BJ (cell line): Measurements from ENCODE around the genes KAT2A, STAT5A and CAVIN1.

- CAGE, long polyA plus RNA = no peak
- RRBS = 2% methylated on average over 9 of the region's 48 CpGs
Measured at GRCh38 chr17:42120766-42121580, at the start of gene KAT2A. KAT2A (minus strand) TSS chr17:42121367.

- CAGE, long polyA plus RNA = no peak
- RRBS = no CpG with 5 or more reads among the region's 10 CpGs
Measured at GRCh38 chr17:42185574-42186038, 354 bp upstream of the HCRT start.

DNA sequence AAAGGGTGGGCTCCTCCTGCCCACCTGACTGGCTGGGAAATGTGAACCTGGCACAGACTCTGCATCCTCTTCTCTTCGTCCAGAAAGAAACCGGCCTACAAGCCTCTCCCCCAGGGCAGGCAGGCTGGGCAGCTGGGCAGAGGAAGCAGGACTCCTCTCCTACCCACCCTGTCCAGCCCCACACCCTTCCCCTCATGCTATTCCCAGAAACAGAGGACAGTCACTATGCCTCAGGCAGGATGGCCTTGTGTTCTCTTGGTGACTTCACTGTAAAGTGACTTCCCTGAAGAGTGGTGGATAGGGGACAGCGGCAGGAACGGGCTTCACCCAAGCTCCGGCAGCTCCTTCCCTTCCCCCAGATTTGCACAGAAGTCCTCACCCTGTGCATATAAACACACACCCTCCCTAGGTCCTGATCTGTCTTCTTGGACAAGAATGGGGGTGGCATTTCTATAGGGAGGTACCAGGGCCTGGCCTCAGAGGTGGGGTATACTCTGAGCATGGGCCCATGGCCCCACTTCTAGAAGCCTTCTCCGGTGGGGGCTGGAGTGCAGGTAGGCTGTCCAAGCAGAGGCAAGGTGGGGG, 4.9 kb upstream of the STAT5A start:
- CAGE, long polyA plus RNA = no peak
- RRBS = no CpG with 5 or more reads among the region's 6 CpGs

DNA sequence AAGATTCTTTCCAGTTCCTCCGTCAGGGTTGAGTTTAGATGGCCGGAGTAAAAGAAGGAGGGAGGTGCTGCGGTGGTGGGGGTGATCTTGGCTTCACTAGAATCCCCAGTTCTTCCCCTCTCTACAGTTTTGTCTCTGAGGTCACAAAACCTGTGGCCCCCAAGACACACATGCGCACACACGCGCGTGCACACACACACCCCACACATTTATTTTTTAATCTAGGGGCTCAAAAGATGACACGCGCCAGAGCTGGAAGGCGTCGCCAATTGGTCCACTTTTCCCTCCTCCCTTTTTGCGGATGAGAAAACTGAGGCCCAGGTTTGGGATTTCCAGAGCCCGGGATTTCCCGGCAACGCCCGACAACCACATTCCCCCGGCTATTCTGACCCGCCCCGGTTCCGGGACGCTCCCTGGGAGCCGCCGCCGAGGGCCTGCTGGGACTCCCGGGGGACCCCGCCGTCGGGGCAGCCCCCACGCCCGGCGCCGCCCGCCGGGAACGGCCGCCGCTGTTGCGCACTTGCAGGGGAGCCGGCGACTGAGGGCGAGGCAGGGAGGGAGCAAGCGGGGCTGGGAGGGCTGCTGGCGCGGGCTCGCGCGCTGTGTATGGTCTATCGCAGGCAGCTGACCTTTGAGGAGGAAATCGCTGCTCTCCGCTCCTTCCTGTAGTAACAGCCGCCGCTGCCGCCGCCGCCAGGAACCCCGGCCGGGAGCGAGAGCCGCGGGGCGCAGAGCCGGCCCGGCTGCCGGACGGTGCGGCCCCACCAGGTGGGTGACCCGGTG, at the start of gene STAT5A:
Gene STAT5A, plus strand, starts transcription at position 668 of the 783 bp plus-strand sequence.
- CAGE, long polyA plus RNA = no peak
- RRBS = 4% methylated on average over 13 of the region's 67 CpGs

- CAGE, long polyA plus RNA = no peak
- RRBS = 6% methylated on average over 3 of the region's 21 CpGs
Measured at GRCh38 chr17:42311157-42312028, 23.1 kb downstream of the STAT5A start.

DNA sequence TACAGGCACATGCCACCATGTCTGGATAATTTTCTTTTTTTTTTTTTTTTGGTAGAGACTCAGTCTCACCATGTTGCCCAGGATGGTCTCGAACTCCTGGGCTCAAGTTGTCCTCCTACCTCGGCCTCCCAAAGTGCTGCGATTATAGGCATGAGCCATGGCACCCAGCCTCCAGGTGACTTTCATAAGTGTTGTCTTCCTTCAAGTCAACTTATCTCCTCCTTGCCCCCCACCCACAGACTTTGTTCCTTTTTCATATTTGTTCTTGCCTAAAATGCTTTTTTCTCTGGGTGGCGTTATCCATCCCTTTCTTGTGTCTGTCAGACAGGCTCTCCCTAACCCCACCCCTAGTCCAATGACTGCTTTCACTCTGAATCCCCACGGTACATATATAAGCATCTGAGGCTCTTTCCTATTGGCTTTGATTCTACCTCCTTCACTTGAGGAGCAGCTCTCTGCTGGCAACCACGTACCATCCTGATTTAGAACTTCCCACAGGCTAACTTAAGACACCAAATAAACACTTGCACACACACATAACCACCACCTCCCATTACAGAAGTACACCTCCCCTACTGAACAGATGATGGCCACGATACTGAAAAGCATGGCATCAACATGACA, 24.5 kb downstream of the STAT3 start:
- CAGE, long polyA plus RNA = no peak
- RRBS = no CpG with 5 or more reads among the region's 7 CpGs

- CAGE, long polyA plus RNA = no peak
- RRBS = no CpG with 5 or more reads among the region's 65 CpGs
Measured at GRCh38 chr17:42404004-42405023, 16.1 kb upstream of the STAT3 start.

DNA sequence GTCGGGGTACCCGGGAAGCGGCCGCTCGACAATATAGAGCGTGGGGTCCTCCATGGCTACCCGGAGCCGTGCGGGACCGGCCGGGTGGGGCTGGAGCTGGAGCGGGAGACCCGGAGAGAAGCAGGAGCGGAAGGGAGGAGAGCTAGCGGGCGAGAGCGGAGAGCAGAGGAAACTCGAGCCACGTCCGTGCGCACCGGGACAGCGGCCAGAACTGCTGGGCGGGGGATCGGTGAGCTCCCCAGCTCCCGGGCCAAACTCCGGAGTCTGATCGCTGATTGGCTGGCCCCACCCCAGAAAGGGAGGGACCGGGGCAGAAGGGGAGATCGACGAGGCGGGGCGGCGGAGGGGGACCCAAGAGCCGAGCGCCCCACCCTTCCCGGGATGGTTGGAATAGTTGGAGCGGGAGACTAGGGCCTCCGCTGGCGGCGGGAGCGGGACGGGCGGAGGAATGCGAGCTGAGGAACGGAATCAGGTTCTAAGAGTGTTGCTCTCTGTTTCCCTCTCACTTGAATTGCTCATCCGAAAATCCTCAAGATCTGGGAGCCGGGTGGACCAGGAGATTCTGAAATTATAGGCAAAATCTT, at the start of gene CAVIN1:
Gene CAVIN1, minus strand, starts transcription at position 213 of the 584 bp plus-strand sequence.
- CAGE, long polyA plus RNA = start-site peak on the minus strand centred at position 170 of the sequence, 96 bp wide, 513 and 1,458 reads in 2 replicates
- RRBS = 1% methylated on average over 28 of the region's 48 CpGs

GRCh38 chr17:42489594-42489980, 30.9 kb downstream of the ATP6V0A1 start:
- CAGE, long polyA plus RNA = no peak
- RRBS = no CpG with 5 or more reads among the region's 2 CpGs

- CAGE, long polyA plus RNA = no peak
- RRBS = no CpG with 5 or more reads among the region's 7 CpGs
Measured at GRCh38 chr17:42522132-42522442, 14.0 kb upstream of the NAGLU start.

DNA sequence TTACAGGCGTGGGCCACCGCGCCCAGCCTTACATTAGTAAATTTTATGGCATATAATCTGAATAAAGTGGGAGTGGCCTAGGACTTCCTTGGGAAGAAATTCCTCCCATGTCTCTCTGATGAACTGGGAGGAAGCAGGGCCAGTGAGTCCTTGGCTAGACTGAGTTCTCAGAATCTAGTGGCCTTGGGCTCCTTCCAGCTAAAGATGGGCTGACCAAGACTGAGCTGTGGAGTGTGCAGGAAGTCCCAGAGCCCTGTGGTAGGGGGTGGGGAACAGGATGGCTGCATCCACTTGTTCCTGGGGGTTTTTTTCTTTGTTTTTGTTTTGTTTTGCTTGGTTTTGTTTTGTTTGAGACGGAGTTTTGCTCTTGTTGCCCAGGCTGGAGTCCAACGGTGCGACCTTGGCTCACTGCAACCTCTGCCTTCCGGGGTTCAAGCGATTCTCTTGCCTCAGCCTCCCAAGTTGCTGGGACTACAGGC, 9.9 kb upstream of the NAGLU start:
- CAGE, long polyA plus RNA = no peak
- RRBS = no CpG with 5 or more reads among the region's 8 CpGs

DNA sequence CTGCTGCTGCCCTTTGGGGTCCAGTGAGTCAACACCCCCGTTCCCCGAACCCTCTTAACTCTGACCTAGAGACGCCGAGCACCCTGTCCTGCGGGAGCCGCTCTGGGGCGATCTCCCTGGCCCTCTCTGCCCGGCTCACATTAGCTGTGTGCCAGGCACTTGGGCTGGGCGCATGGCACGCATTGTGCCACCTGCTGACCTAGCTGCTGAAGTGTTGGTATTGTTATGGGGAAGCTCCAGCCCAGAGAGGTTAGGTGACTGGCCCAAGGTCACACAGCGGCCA, 1.1 kb downstream of the HSD17B1 start:
- CAGE, long polyA plus RNA = no peak
- RRBS = no CpG with 5 or more reads among the region's 11 CpGs

- CAGE, long polyA plus RNA = no peak
- RRBS = no CpG with 5 or more reads among the region's 5 CpGs
Measured at GRCh38 chr17:42623946-42624576, 14.6 kb downstream of the TUBG1 start.

GRCh38 chr17:42674771-42675875, 1.7 kb downstream of the PLEKHH3 start:
- CAGE, long polyA plus RNA = no peak
- RRBS = 2% methylated on average over 5 of the region's 33 CpGs

DNA sequence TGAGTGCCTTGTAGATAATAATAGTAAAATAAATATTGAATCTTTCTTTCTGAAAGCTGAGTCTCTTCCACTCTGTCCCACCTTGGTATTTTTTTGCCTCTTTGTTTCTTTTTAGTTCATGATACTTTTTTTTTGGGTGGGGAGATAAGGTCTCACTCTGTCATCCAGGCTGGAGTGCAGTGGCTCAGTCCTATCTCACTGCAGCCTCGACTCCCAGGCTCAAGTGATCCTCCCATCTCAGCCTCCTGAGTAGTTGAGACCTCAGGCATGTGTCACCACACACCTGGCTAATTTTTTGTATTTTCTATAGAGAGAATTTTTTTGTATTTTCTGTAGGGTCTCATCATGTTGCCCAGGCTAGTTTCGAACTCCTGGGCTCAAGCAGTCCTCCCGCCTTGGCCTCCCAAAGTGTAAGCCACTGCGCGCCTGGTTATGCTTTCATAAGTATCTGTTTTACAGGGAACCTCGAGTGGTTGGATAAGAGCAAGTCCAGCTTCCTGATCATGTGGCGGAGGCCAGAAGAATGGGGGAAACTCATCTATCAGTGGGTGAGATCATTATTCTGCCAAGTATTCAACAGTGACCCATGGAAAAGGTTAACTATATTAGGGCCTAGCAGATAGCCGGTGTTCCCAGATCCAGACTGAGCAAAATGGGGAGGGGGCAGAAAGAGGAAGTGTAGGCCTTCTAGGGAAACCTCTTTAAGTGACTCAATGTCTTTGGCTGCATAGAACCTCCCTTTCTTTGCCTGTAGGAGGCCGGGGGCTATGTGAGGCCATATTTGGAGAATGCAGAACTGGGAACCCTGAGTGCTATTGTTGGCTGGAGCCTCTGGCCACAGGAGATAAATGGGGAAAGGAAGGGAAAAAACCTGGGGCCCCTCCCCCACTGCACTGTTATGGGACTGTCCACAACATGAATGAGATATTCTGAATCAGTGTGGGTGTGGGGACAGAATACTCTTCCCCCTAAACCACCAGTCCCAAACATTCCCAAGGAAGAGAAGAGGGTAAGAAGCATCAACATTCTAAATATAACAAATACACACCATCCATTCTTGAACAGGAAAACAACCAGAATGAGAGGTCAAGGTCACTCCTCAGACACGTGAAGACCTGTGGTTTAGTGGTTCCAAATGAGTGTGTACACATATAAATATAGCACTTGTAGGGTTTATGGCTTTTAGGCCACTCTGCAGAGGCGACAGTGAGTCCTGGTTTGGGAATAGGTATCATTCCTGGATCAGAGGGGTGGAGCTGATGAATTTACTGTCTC, 2.1 kb downstream of the VPS25 start:
- CAGE, long polyA plus RNA = no peak
- RRBS = no CpG with 5 or more reads among the region's 11 CpGs

- CAGE, long polyA plus RNA = no peak
- RRBS = no CpG with 5 or more reads among the region's 3 CpGs
Measured at GRCh38 chr17:42794525-42794998, 3.9 kb downstream of the COA3 start.

DNA sequence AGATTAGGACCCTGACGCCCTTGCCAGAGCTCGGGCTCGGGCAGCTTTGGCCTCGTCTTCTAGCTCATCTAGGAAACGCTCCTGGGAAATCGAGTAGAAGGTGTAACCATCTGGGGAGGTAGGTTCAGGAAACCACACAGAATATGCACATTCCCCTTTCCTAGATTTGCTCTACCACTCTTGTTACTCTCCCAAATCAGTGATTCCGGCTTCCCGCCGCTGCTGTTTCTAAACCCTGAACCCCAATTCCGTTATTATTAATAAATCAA, 512 bp downstream of the COA3 start:
- CAGE, long polyA plus RNA = no peak
- RRBS = no CpG with 5 or more reads among the region's 10 CpGs

- CAGE, long polyA plus RNA = no peak
- RRBS = no CpG with 5 or more reads among the region's 10 CpGs
Measured at GRCh38 chr17:42851774-42851999, 688 bp downstream of the AOC3 start.

GRCh38 chr17:42866807-42867011, 15.7 kb downstream of the AOC3 start:
- CAGE, long polyA plus RNA = no peak
- RRBS = no CpG with 5 or more reads among the region's 5 CpGs

DNA sequence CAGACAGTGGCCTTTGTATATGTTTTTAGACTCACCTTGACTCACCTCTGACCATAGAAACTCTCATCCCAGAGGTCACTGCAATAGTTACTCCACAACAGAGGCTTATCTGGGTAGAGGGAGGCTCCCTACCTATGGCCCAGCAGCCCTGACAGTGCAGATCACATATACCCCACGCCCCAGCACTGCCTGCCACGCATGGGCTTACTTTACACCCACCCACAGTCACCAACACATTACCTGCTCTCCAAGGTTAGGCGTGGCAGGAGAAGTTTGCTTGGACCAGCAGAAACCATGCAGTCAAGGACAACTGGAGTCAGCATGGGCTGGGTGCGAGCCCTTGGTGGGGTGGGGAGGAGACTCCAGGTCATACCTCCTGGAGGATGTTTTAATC, 2.2 kb upstream of the G6PC1 start:
- CAGE, long polyA plus RNA = no peak
- RRBS = no CpG with 5 or more reads among the region's 4 CpGs